ENCODE measurements around the gene C2orf16.

GRCh38 chr2:27537277-27537492, at the start of gene C2orf16:
Gene C2orf16 (plus strand): TSS chr2:27537386.
- RRBS: no CpG with 5 or more reads among the region's 1 CpG

DNA sequence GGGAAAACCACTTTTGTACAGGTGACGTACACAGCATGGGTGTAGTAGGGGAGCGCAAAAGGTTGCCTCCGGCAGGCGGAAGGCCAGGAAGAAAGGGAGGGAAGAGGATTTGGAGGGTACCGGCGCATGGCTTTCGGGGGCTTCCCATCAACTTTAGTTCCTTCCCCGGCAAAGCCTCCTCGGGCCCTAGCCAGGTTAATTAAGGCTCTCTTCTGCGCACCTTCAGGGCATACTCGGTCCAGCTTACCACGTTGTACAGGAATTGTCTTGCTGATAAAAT, 239 bp downstream of the GPN1 start:
- RRBS: 0% methylated on average over 1 of the region's 12 CpGs

- RRBS: no CpG with 5 or more reads among the region's 3 CpGs
Observed at GRCh38 chr2:27724237-27724580, 47.3 kb upstream of the MRPL33 start.

- RRBS: no CpG with 5 or more reads among the region's 4 CpGs
Observed at GRCh38 chr2:27730216-27730755, 41.2 kb upstream of the MRPL33 start.

DNA sequence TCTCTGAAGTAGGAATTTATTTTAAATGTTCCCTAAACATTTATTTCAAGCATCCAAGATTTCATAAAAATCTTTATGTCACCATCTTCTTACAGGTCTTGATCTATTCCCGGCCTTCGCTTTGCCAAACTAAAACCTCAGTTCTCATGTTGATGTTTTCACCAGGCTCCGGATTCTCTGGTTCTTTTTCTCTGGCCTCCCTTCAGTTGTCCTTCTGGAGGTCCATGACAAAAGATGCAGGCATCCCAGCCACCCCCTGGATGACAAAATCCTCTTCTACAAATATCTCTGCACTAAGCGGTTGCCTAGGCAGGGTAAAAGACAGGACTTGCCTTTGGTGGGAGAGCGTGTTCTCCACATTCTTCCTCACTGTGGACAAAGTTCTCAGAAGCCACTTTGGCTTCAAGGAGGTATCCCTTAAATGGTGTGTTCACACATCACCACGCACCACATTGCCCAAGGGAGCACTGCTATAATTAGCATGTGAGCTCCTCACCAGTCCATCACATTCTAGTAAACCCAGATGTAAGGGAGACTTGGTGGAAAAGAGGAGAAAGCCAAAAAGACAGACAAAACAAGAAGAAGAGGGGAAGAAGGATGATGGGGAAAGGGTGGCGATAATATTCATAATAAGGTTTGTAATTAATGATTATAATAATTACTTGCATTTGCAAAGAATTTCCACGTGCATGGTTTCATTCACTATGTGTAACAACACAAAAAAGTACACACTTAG, 23.6 kb upstream of the MRPL33 start:
- RRBS: no CpG with 5 or more reads among the region's 8 CpGs

DNA sequence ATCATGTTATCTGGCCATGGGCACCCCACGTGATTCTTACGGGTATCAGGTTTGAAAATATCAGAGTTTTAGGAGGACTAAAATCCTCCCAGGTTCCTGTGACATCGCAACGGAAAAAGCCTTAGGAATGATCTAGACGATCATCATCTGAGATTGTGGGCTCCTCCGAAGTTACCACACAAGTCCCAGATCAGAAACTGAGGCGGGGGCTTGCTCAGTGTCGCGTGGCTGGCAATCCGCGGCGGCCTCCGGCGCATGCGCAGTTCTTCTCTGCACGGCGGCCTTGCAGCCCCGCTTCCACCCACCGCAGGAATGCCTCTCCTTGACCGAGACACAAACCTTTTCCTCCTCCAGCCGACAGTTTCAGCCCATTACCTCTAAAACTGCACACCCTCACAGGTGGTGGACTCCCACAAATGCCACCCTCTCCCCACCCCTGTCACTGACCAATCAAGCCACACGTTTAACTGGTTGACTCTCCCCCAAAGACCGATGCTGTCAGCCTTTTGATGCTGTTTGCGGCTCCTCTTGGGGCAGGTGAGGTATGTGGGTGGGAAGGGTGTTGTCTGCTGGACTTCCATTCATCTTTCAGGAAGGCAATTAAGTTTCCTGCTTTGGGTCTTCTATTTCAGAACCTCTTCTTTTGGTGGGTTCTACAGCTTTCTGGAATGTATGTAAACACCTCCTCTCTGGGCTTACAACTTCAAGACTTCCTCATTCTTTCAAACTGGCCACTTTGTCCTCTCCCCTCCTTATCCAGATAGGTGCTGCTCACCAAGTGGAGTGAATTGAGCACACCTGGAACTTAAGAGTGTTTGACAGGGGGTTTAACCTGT, 5.5 kb upstream of the MRPL33 start:
- RRBS: no CpG with 5 or more reads among the region's 24 CpGs

GRCh38 chr2:27890919-27891437, 449 bp downstream of the BABAM2 start:
- RRBS: no CpG with 5 or more reads among the region's 19 CpGs

- RRBS: no CpG with 5 or more reads among the region's 7 CpGs
Observed at GRCh38 chr2:27914955-27915787, 24.6 kb downstream of the BABAM2 start.

- RRBS: no CpG with 5 or more reads among the region's 2 CpGs
Observed at GRCh38 chr2:27920512-27920978, 30.0 kb downstream of the BABAM2 start.

DNA sequence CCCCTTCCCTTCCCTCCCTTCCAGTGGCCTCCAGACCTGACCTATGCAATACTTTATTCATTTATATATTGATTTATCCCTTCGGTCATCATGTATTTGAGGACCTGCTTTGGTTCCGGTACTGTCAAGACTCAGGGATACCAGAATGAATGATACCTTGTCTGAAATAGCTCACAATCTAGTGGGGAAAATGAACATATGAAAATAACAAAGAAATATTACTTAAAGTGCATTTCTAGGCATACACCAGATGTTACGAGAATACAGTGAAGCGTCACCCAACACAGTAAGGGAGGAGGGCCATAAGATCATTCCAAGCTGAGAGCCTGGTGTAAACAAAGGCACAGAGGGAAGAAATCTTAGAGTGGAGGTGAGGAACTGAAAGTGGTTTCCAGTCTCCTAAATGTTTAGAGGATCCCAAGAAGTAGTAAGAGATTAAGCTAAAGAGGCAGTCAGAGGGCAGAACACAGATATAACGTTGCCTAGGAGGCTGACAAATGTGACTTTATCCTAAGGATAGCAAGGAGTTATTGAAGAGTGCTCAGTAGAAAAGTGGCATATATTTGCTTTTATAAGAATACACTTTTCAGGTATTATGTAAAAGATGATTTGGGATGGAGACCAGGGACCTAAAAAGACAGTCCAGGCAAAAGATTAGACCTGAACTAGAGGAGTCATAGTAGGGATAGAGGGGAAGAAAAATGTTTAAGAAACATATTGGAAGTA, 130.7 kb upstream of the FOSL2 start:
- RRBS: no CpG with 5 or more reads among the region's 5 CpGs

DNA sequence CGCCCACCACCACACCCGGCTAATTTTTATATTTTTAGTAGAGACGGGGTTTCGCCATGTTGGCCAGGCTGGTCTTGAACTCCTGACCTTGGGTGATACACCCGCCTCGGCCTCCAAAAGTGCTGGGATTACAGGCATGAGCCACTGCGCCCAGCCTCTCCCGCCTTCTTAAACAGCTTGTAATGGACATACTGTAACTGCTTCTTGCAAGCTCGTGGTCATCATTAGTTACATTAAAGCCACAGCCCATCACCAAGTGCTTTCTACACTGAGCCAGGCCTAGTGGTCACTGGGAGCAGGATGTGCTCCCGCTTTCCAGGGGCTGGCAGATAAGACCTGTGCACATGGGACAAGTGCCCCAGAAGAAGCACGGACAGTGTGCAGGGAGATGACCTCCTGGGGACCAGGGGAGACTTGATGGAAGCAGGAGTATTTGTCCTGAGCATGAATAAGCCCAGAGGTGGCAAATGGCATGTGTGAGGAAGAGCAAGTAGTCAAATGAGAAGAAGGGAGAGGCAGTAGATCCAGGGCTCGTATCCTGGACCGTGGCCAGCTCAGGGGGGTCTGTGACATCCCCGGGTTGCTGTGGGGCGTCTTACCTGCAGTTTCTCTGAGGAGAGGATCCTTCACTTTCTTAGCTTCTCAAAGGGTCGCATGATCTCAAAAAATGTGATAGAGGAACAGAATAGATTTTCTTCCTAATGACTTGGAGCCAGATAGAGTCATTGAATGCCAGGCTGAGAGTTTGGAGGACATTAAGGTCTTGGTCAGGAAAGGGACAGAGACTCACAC, 57.1 kb upstream of the FOSL2 start:
- RRBS: no CpG with 5 or more reads among the region's 16 CpGs

DNA sequence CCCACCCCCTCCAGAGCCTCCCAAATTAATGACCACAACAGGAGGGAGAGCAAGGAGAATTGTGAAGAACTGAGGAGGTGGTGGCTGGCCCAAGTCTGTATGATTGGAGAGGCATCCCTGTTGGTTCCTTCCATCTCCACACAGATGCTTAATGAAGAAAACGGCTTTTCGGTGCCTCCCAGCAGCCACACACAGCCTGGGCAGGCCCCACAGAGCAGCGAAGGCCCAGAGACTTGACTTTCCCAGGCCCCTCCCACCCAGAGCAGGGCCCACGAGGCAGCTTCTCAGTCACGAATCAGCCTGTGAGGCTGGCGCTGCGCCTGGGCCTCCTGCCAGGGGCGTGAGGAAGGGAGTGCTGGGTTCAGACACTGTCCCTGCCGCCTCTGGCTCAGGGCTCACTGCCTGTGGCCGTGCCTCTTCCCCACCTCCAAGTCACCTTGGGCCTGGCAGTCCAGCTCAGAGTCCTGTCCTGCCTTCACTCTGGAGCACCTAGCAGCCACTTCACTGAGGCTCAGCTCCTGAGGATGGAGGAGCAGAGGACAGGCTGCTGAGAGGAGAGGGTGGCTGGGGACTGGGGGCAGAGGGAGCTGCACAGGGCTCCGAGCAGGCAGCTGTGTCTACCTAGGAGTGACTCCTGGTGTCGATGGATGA, 36.6 kb upstream of the FOSL2 start:
- RRBS: no CpG with 5 or more reads among the region's 12 CpGs

GRCh38 chr2:28379005-28379569, 13.6 kb upstream of the FOSL2 start:
- RRBS: no CpG with 5 or more reads among the region's 13 CpGs

GRCh38 chr2:28391976-28392760, 490 bp upstream of the FOSL2 start:
- RRBS: 1% methylated on average over 30 of the region's 102 CpGs

- RRBS: no CpG with 5 or more reads among the region's 9 CpGs
Observed at GRCh38 chr2:28402509-28403605, 10.2 kb downstream of the FOSL2 start.

DNA sequence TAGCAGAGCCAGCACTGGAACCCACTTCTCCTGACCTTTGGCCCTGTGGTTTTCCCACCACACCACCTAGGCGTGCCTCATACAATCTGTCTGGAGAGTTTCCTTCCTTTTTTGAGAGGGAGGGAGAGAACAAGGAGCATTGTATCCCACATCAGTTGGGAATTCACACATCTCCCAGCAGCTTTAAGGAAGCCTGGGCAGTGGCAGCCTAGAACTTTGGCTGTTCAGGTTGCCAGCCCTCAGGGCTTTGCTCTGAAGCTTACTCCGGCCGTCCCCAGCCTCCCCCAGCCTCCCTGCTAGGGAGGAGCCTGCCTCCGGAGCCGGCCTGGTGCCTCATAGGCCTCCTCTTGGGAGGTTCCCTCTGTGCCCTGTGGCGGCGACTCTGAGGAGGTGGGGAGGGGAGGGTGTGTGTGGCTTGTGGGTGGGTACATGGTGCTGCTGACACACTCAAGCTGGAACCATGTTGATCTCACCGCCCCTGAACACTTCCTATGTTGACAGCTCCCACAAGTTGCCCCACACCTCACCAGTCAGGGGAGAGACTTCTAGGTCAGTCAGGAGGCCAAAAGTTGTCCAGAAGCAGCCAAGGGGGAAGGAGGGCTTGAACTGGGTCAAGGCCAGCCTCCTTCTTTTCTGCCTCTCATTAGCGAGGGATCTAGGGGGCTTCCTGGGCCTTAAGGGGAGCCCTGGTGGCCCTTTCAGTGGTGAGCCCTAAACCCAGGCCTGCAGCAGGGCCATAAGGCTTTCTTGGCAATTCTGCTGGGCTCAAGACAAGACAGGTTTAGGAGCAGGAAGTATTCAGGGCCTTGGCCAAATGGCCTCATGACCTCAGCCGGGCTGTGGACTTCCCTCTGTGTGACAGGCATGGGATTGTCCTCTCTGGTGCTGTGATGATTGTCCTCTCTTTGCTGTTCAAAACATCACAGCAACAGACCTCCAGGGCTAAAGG, 14.1 kb downstream of the FOSL2 start:
- RRBS: 71% methylated on average over 3 of the region's 10 CpGs

GRCh38 chr2:28528080-28528893, 32.4 kb downstream of the PLB1 start:
- RRBS: no CpG with 5 or more reads among the region's 9 CpGs

- RRBS: no CpG with 5 or more reads among the region's 4 CpGs
Observed at GRCh38 chr2:28547775-28548053, 51.9 kb downstream of the PLB1 start.

DNA sequence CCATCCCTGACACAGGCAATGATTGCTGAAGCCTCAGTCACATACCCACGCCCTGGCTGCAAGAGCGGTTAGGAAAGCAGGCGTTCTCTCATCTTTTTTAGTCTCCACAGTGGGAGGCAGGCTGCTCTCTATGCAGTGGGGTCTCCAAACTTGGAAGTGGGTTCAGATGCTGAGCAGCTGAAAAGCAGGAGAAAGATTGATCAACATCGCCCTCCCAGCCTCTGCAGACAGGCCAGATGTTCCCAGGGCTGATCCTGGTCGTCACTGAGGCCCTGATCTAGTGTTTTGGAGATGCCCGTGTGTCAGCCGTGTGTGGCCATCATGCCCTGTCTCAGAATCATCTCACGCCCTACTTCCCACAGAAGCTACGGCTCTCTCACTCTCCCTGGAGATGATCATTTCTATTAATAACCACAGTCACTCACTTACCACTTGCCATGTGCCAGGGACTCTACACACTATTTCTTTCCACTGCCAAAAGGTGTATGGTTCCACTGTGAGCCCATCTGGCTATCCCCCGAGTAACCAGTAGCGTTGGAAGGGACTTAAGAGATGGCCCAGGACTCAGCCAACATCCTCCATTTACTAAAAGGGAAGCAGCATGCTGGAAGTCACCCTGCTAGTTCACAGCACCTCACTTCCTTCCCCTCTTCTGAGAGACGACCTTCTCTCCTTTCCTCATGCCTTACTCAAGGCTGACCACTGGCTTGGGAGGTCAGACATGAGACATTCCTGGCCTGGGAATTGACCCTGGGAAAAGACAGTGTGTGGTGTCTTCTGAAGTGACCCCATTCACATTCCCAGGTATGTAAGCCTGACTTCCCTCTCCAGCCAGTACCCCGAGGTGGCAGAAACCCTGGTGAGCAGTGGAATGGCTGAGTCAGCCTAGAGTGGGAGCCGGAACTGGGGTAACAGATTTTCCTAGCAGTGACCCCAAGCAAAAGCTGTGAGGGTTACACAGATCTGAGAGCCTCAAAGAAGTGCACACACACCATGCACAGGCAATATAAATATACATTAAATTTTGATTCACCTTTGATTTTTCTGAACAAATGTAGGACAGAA, 92.2 kb downstream of the PLB1 start:
- RRBS: no CpG with 5 or more reads among the region's 14 CpGs

GRCh38 chr2:28603341-28603708, 107.5 kb downstream of the PLB1 start:
- RRBS: no CpG with 5 or more reads among the region's 1 CpG